ENCODE data around the genes RCC1L and CCL24.

DNA sequence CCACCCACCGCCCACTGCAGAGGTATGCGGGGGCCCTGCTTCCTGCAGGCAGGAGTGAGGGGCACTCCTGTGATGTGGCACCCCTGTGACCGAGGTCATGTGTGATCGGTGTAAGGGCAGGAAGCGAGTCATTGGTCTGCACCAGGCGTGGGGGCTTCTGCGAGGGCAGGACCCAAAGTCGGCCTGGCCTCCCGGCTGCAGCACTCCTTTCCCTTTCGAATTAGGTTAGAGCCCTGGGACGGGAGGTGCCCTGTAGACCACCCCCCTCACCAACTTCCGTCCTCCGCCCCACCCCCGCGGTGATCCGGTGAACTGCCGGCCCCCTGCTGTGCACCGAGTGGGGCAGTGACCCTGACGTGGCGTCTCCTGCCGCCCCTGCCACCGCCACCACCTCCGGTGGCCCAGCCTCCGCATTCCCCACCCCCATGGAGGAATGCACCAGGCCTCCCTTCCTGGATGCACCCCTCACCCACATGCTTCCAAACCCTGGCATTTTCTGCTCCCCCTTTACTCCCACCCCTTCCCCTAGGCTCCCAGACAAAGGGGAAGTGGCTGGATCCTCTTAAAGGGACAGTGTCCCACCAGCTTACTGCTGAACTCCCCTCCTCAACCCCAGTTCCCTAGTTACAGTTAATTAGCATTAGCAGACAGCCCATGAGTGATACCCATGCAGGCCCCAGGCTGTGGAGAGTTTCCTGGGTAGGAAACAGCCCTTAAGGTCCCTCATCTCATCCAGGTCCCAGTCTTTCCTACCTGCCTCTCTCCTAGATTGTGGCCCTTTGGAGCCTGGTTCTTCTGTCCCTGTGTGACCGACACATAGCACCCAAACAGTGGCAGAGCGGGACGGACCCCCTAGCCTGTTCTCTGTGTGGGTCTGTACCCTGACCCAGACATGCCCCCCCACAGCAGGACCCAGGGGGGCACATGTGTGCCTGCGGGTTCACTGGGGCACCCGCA is 11.1 kb downstream of the LIMK1 start:
- PRO-cap: bidirectional peak, plus-strand start at position 218 of the sequence, minus-strand start at position 103 of the sequence

GRCh38 chr7:74175248-74175945 is 1.2 kb downstream of the EIF4H start:
- PRO-cap: no peak

- PRO-cap: no peak
Observed at GRCh38 chr7:74219591-74220575, 10.1 kb downstream of the LAT2 start.

GRCh38 chr7:74404864-74405731 is 48.6 kb upstream of the GTF2IRD1 start:
- PRO-cap: no peak

DNA sequence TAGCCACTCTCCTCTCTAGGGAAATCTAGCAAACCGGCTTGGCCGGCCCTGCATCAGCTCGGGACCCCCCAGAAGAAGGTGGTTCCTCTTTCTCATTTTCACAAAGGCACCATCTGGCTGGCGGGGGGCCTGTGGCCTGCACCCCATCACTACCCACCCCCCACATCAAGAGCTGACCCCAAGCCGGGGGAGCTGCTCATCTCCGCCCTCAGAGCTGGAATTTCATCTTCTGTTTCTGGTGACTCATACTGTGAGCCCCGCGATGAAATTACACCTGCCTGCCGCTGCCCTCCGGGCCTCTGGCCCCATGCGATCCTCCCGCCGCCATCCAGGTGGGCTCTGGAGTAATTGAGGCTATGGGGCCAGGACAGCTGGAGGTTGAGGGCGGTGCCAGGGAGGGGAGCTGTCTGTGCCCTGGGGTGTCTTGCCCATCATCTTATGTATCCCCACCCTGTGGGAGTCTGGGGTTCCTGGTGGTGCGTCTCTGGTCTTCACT is 8.9 kb downstream of the GTF2IRD1 start:
- PRO-cap: no peak

GRCh38 chr7:74503100-74503603 is 49.4 kb downstream of the GTF2IRD1 start:
- PRO-cap: no peak

- PRO-cap: unidirectional peak, plus-strand start at chr7:74657165; bidirectional peak, plus-strand start at chr7:74657718, minus-strand start at chr7:74657461
Observed at GRCh38 chr7:74656835-74657617, 492 bp upstream of the GTF2I start.

- PRO-cap: no peak
Observed at GRCh38 chr7:74658767-74659058, 1.2 kb downstream of the GTF2I start.

DNA sequence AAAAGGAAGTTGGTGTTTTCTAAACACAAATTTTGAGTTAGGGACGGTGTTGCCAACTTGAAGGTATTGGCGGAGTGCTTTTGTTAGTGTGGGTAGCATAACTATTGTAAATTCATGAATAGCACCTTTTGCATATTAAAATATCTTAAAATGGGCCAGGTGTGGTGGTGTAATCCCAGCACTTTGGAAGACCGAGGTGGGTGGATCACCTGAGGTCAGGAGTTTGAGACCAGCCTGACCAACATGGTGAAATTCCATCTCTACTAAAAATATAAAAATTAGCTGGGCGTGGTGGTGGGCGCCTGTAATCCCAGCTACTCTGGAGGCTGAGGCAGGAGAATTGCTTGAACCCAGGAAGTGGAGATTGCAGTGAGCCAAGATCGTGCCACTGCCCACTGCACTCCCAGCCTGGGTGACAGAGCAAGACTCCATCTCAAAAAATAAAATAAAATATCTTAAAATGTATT is 49.3 kb upstream of the NCF1 start:
- PRO-cap: no peak

DNA sequence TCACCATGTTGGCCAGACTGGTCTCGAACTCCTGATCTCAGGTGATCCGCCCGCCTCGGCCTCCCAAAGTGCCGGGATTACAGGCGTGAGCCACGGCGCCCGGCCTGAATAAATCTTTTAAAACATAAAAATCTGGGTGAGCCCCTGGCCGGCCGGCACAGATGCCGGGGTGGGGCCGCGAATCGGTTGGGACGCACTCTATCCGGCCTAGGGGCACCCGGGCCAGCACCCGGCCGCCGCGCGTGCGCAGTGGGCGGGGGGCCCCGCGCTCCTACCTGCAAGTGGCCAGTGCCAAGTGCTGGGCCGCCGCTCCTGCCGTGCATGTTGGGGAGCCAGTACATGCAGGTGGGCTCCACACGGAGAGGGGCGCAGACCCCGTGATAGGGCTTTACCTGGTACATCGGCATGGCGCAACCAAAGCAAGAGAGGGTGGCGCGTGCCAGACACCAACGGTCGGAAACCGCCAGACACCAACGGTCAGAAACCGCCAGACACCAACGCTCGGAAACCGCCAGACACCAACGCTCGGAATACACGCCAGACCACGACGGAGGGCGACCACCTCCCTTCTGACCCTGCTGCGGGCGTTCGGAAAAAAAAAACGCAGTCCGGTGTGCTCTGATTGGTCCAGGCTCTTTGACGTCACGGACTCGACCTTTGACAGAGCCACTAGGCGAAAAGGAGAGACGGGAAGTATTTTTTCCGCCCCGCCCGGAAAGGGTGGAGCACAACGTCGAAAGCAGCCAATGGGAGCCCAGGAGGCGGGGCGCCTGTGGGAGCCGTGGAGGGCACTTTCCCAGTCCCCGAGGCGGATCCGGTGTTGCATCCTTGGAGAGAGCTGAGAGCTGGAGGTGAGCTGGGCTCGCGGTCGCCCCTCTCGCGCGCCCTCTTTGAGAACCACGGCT is 24.6 kb downstream of the SPDYE12 start:
- PRO-cap: bidirectional peak, plus-strand start at position 820 of the sequence, minus-strand start at position 571 of the sequence

- PRO-cap: no peak
Observed at GRCh38 chr7:75051954-75052833, 21.4 kb downstream of the RCC1L start.

DNA sequence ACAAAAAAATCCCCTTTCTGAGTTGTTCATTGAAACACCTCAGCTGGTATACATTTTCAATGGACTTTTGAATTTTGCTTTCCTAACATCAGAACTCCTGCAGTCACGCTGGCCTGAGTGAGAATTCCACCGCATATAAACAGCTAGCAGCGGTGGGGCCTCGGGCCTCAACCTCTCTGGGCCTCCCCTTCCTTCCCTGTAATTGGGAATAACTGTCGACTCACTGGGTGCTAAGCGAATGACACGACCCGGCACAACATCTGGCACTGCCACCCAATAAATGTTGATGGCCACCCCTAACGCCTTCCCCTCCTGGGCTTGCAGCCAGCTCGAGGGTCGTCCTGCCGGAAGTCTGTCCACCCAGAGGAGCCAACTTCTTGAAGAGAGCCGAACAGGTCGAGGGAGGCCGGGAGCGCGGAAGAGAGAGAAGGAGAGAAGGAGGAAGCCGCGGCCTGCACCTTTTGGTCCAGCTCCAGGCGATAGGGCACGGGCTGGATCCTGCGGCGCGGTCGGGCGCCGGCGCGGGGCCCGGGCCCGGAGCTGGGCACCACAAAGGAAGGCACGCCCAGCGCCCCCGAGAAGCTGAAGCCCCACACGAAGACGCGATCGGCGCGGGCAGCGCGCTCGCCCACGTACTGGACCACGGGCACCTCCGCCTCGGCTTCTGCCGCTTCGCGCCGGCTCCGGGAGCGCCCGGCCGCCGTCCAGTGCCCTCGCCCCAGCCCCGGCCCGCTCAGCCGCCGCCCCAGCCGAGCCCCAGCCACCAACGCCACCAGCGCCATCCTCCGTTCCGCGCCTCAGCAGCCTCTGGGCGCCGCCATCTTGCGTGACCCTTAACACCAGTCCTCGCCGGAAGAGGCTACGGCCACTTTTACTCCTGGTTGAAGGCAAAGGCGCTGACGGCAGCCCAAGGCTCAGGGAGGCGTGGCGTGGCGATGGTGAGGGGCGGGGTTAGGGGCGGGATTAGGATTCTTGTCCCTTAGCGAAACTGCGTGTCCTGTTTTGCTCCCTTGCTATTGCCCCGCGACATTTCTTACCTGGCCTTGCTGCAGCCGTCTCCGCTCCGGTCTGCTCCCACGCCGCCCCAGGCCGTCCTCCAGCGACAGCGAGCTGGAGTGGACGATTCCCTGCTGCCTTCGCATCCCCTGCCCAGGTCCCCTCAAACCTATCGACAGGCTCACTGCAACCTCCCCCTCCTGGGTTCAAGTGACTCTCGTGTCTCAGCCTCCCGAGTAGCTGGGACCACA is at the start of gene RCC1L:
Gene RCC1L, minus strand, starts transcription at position 847 of the 1,247 bp plus-strand sequence.
- PRO-cap: unidirectional peak, plus-strand start at position 438 of the sequence; unidirectional peak, plus-strand start at position 593 of the sequence; bidirectional peak, plus-strand start at position 1,029 of the sequence, minus-strand start at position 848 of the sequence

DNA sequence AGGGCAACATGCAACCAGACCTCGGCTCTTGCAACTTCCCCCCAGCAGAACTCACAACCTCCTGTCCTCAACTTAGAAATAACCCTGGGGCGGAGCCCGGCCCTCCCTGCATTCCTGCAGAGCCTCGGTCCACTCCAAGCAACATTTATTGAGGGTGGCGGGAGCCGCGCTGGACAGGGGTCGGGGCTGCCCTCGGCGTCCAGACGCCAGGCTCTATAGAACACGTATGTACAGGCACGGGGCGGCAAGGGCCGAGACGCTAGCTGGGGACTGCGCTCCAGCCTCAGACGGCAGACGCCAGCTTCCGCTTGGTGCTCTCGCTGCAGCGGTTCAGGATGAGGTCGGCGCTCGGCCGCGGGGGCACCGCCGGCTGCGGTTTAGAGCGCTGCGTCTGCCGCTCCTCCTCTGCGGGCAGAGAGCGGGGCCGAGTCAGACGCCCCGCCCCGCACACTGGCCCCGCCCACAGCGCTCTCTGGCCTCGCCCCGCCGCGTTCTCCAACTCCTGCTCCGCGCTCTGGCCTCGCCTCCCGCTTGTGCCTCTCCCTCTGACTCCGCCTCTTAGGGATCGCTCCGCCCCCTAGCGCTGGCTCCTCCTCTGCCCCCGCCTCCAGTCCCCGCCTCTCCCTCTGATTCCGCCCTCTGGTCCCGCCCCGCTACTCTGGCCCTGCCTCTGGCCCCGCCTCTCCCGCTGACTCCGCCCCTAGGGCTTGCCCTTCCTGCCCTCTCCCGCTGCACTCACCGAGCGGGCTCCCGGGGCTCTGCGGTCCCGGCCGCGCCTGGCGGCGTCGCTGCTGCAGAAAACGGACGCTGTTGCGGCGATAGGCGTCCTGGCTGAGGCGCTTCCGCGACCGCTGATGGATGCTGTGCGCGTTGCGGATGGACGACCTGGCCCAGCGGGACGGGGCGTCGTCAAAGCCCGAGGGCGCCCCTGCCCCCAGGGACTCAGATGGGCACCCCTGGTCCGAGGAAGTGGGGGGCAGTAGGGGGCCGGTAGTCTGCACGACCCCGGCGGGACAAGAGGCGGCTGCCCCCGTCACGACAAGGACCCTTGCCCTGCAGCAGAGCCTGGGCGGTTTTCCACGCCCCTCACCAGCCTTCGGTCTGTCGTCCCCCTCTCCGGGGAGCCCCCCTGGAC is 64.5 kb downstream of the GTF2IRD2B start:
- PRO-cap: unidirectional peak, minus-strand start at position 506 of the sequence

DNA sequence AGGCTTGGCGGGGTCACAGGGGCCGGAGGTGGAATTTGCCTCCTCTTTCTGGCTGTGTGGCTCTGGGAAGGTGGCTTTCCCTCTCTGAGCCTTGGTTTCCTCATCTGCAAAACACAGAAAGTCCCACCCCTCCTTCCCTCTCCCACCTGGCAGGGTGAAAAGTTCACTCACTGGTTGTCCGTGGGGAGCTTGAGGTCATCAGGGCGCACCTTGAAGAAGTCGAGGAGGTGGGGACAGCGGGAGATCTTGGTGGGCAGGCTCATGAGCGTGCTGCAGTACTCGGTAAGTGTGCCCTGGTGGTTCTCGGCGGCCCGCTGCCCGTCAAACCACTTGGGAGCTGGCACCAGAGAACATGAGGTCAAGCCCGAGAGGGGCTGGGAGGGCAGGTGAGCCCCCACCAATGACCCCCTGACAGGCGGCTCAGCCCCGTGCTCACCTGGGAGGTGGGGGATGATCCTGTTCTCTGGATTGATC is 74.0 kb downstream of the GTF2IRD2B start:
- PRO-cap: no peak

DNA sequence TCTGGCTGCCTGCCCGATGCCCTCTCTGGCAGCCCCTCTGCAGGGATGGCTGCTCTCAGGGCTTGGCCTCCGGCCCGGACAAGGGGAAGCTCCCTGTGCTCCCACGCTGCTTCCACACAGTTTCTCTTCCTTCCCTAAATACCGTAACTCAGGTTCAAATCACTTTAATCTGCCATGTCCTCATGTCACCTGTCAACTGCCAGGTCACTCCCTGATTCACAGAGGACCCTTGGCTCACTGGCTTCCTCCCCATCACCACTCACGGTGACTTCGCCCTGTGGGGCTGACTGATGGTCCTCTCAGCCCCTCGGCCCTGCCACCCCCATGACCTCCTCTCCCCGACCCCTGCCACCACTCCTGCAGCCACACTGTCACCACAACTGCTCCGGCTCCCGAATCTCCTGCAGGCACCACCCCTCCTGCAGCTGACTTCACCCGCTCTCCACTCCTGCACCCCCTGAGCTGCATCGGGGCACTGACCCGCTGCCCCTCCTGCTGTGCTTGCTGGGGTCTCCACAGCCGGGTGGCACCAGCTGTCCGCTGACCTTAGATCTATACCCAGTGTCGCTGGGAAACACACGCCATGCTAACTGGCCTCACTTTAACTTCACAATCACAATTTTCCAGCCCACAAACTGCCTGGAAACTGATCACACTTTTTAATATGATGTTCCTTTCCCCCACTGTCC is 24.6 kb downstream of the TRIM73 start:
- PRO-cap: no peak

GRCh38 chr7:75525690-75526282 is 33.7 kb downstream of the SPDYE5 start:
- PRO-cap: no peak

GRCh38 chr7:75638327-75639003 is 100.3 kb downstream of the HIP1 start:
- PRO-cap: no peak

DNA sequence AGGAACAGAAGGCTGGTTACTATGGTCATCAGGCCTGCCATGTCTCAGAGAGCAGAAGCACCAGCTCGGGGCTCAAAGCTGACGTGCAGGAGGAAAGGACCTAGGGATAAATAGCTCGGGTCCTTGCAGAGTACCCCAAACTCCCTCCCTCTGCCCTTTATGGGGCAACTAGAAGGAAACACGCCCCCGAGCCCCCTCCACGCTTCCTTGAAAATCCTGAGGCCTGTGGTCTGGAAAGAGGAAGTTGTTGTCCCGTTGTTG is at the start of gene CCL24:
Gene CCL24, minus strand, starts transcription at position 132 of the 261 bp plus-strand sequence.
- PRO-cap: no peak

DNA sequence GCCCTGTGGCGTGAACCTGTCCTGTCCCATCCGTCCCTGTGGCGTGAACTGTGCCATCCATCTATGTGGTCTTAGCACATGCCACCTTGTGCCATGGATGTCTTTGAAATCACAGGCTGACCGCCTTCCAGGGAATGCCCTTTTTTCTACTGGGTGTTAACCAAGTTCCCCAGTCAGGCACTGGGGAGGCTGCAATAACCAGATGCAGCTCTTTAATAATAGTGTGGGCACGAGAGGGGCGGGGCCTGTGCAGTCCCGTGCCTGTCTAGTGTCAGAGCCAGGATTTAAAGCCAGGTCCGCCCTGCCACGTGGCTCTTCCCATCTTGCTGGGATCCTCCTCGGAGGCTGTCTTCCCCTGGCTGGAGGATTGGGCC is 25.3 kb downstream of the TMEM120A start:
- PRO-cap: no peak

DNA sequence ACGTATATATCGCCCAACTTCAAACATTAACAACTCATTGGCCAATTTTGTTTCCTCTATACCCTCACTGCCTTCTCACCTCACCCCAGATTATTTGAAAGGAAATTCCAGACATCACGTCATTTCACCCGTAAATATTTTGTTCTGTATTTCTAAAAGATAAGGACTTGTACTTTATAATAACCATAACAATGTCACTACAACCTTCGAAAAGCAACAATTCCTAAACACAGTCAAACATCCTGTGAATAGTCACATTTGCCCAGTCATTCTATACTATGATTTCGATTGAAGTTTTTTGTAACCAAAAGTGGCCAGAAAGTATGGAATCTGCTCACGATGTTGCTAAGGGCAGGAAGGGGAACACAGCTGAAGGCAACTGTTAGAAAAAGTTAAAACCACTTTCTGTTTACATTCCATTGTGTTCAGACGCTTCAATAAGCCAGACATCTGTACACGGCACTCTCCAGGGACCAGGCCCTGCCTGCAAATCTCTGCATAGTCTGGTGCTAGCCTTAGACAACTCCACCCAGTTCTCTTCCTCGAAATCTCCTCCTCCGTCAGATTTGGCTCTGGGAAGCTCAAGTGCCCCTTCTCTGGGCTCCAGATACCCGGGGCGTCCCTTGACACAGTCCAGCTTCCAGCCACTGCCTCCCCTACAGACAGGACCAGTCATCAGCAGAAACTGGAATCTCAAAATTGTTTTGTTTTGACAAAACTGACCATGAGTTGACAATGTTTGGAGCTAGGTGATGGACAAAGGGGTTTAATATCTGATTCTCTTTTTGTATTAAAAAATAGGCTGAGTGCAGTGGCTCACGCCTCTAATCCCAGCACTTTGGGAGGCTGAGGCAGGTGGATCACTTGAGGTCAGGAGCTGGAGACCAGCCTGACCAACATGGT is 17.1 kb upstream of the TMEM120A start:
- PRO-cap: no peak